ENCODE results near the genes TM2D1 and ANGPTL3.

DNA sequence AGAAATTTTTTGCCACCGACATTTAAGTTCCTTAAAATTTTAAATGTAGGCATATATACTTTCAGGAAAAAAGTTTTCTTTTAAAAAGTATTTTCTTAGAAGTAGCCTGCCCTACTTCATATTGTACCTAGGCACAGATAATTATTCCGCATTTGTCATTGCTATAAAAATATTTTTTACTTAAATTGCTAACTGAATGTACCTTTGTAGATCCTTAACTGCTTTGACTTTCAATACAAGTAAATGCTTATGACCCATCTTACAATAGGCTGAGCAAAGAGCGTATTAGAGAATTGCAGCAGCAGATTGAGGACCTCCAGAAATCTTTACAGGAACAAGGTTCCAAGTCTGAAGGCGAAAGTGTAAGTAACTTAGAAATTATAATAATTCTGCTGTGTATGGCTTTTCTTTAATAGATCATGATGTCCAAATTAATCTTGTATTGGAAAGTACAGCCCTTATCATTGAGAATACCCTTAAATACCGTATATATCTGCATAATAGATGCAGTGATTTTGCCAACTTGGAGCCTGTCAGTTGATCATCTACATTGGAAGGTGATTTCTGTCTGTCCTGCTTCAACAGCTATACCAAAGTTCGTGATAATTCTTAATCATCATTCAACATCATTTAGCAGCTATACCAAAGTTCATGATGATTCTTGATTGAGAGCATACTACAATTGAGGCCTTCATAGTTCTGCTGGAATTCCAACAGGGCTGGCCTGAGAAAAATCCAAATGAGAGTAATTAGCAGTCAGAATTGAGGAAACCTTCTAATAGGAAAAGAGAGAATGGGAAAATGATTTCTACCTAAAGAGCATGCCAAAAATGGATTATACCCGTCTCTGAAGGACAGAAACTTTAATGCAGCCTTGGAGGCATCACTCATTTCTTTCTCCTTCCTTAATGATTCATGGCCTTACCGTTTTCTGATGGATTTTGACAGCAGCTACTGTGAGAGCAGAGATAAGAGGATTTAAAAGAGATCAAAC lies 48.1 kb downstream of the HOOK1 start:
- PRO-cap = no peak
- CAGE, long polyA plus RNA = no peak

- PRO-cap = no peak
- CAGE, long polyA plus RNA = no peak
Observed at GRCh38 chr1:59967096-59967725, 40.6 kb upstream of the CYP2J2 start.

DNA sequence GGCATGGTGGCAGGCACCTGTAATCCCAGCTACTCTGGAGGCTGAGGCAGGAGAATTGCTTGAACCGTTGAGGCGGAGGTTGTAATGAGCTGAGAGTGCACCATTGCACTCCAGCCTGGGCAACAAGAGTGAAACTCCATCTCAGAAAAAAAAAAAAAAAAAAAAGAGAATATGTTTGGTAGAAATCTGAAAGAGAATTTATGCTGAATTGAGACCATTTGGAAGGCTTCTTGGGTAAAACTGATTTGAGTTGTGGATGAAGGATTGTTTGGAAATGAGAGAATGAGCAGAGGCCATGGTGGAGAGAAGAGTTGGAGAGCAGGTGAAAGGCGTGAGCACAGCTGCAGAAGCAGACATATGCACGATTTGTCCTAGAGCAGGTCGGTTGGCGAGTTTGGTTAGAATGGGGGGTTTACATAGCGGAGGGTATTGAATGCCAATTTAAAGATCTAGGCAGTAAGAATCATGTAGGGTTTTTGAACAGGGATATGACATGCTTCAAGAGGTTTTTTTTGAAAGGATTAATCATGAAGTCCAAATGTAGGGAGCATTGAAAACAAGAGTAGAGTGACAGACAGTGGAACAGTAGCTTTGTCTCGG lies 31.2 kb downstream of the NFIA start:
- PRO-cap = no peak
- CAGE, long polyA plus RNA = no peak

DNA sequence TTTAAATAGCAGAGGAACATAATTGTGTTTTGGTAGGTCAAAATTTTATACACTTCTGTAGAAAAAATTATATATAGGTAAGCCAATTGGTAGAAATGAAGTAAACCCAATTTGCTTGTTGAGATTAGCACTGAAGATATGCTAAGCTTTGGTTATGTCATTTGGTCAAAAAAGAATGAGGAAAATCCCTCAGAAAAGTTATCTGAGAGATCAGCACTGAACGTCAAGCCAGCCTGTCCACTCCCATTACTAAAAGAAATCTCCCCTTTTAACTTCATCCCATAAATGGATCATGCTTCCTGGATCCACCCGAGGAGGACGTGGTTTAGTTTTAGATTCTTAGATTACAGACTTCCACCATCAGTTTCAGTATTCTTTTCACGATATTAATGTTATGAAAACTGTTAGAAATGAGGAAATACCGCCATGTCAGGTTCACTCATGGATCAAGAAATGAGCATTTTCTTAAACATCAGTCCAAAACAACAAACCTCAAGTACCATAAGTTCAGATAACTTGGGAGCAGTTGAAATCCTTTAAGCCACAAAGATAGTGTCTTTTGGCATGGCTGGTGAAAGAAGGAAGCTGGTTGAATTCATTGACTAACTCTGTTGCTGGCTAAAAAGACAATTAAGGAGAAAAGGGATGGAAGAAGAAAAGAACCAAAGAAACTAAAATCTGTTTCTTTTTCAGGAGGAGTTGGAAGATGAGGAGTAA lies 49.8 kb downstream of the NFIA start:
- PRO-cap = no peak
- CAGE, long polyA plus RNA = no peak

DNA sequence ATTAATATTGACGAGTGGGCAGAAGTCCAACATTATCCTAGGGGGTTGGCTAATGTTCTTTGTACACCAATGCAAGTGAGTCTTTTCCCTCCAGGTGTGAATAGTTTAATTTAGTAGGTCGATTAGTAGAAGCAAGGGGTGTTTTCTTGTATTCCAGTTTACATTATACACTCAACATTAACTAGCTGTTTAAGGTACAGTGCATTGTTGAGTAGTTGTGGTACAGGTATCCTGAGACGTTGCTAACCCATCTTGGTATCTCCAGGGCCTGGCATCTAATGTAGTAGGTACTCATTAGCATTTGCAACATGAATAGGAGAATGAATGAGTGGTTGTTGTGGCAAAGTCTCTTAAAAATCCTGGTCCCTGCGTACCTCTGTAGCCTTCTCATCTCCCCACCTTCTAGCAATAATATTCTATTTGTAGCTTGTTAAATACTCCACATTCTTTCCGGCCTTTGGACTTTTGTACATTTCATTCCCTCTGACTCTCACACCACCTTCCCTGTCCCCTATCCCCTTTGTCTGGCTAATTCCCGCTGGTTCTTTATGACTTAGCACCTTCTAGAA lies 65.6 kb downstream of the NFIA start:
- PRO-cap = no peak
- CAGE, long polyA plus RNA = no peak

DNA sequence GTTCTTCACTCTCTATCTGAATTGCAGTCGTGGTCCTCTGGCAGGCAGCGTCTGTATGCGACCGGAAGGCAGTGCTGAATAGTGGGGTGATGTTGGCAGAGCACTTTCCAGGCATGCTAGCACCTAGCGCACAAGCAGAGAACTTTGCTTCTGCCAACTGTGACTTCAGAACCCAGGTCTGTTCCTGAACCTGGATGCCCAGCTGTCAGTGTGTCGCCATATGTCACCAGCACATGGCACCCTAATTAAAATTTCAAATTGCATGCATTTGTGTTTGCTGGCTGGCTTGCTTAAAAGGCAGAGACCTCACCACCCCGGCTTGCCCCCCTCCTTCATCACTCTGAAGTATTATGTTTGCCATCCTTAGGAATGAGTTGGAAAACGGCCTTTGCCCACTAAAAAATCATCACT lies 116.2 kb downstream of the NFIA start:
- PRO-cap = no peak
- CAGE, long polyA plus RNA = no peak

DNA sequence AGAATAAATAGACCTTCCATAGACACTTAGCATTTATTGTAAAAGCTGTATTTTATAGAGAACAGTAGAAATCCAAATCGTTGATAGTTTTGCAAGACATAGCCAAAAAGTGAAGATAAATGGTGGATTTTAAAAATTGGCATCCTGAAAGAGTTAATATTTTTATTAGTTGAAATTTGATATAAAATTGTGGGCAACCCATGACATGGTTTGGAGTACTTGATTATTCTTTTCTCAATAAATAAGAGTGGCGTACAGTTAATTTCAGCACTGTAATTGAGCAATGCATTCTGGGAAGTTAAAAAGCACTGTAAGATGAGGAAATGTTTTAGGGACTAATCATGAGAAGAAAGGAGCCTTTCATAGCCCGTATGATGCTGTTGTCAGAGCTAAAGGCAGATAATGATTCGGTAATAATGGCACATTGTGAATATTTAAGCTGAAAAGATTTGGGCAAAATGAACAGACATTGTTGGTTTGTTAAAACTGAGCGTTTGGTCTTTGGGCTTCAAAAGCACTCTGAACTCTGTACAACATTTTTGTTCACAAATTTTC lies 139.2 kb downstream of the NFIA start:
- PRO-cap = no peak
- CAGE, long polyA plus RNA = no peak

- PRO-cap = no peak
- CAGE, long polyA plus RNA = no peak
Observed at GRCh38 chr1:61226591-61227015, 144.2 kb downstream of the NFIA start.

GRCh38 chr1:61641050-61642202 lies 83.5 kb downstream of the TM2D1 start:
- PRO-cap = no peak
- CAGE, long polyA plus RNA = no peak

DNA sequence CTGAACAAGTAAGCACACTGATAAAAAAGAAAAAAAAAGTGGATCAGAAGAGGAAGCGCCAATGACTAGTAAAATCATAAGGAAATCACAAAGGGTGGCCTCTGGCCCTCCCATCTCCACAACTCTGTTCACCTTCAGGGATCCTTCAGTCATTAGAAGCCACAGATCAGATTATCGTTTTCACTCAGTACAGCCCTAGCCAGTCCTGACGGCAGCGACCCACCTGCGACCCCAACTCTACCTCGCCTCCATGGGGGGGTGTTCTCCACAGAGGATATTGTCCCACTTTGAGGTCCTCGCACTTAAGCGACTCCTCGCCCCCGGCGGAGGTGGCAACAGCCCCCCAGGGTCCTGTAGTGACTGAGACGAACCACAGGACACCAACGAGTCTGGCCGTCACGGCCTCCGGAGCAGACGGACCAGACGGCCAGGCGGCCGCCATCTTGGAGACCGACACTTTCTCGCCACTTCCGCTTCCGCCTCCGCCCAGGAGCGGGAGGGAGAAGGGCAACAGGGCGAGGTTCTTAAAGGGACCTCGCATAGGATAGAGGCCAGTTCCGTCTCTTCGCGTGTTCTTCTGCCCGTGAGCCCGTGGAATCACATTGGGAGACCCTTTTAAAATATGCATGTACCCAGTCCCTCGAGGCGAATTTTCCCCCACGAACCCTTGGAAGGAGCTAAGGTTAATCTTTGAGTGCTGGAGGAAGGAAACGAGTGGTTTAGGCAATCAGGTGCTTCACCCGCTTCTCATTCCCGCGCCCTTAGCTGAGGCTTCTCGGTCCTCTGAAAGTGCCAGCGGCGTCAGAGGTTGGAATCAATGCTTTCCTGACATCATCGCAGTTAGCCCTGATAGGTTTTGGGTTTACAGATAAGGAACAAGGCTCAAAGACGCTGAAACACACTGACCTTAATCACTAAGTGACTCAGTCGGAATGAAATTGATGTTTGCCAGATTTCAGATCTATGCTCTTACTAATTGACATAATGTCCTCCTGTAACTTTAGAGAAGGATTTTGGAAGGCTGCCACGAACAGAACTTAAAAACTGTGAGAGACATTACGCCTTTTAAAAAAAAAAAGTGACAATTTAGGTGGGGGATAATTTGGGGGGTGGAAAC lies at the start of gene TM2D1:
Gene TM2D1 (minus strand): TSS at position 463 of the 1,117 bp plus-strand sequence.
- PRO-cap = bidirectional peak, plus-strand start at position 489 of the sequence, minus-strand start at position 463 of the sequence; bidirectional peak, plus-strand start at position 750 of the sequence, minus-strand start at position 785 of the sequence
- CAGE, long polyA plus RNA = start-site peak on the minus strand centred at position 459 of the sequence, 9 bp wide, 66 and 83 reads in 2 replicates

DNA sequence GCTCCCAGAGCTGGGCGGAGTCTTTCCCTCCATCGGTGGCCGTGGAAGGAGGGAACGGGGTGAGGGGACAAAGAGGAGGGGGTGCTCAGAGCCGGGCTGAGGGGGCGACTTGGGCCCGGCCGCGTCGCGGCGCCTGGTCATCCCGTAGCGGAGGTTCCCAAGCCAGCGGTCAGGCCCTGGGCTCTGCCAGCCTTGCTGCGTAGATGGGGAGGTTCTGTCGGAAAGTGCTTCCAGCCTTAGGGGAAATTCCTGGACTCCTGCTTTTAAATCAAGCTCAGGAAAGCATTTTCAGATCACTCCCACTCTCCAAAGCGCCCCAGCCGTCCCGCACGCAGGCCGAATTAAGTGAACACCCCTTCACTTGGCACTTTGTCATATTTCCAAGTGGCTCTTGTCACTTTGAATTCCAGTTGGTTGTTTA lies 727 bp downstream of the PATJ start:
- PRO-cap = unidirectional peak, minus-strand start at position 347 of the sequence
- CAGE, long polyA plus RNA = no peak

DNA sequence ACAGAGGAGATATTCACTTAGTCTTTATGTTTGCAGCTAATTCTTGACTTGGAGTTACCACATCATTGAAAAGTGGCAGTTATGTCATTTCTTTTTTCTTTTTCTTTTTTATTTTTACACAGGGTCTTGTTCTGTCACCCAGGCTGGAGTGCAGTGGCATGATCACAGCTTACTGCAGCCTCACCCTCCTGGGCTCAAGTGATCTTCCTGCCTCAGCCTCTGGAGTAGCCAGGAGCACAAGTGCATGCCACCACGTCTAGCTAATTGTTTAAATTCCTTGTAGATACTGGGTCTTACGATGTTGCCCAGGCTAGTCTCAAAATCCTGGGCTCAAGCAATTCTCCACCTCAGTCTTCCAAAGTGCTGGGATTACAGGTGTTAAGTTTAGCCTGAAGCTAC lies 52.1 kb upstream of the KANK4 start:
- PRO-cap = no peak
- CAGE, long polyA plus RNA = no peak

DNA sequence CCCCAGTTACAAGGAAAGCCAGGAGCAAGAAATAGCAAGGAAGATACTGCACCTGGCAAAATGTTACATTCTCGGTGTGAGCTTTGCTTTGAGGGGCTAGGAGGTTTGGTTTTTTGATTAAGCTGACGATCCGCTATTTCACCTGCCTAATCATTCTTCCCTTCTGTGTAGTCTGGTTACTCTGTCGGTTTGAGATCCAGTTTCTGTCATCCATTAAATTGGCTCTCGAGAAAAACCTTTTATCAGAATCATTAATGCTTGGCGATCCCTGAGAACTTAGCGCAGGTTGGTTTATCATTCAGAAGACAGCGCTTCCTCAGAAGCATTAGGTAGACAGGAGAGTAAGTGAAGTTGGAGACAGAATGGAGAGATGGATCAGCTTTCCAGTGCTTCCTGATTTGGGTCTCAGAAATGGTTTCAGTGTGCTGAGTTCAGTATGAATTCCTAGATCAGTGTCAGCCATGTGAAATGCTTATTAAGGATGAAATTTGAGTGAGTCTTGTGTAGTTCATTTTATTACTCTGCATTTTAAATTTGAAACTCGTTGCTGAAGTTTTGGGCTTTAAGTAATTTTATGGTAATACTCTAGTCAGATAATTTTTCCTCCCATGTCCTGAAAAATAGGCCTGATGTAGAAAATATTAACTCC lies 1.3 kb downstream of the USP1 start:
- PRO-cap = no peak
- CAGE, long polyA plus RNA = no peak

GRCh38 chr1:62585495-62586137 lies 11.7 kb upstream of the ANGPTL3 start:
- PRO-cap = no peak
- CAGE, long polyA plus RNA = no peak

DNA sequence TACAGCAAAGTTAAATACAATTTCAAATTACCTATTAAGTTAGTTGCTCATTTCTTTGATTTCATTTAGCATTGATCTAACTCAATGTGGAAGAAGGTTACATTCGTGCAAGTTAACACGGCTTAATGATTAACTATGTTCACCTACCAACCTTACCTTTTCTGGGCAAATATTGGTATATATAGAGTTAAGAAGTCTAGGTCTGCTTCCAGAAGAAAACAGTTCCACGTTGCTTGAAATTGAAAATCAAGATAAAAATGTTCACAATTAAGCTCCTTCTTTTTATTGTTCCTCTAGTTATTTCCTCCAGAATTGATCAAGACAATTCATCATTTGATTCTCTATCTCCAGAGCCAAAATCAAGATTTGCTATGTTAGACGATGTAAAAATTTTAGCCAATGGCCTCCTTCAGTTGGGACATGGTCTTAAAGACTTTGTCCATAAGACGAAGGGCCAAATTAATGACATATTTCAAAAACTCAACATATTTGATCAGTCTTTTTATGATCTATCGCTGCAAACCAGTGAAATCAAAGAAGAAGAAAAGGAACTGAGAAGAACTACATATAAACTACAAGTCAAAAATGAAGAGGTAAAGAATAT lies at the start of gene ANGPTL3:
Gene ANGPTL3 (plus strand): TSS at position 211 of the 604 bp plus-strand sequence.
- PRO-cap = no peak
- CAGE, long polyA plus RNA = no peak

DNA sequence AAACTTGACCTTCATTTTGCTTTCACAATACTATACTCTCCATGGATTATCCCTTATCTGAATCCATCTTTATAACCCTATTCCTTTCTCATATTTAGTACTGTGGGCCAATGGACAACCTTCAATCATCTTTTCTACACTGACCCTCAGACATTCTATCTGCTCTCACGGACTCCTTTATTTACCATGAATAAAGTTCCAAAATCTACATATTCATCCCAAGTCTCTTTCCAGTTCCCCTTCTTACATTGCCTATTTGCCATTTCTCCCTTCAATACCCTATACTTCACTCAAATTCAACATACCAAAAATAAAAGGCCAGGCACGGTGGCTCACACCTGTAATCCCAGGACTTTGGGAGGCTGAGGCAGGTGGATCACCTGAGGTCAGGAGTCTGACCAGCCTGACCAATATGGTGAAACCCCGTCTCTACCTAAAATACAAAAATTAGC lies 9.3 kb downstream of the ANGPTL3 start:
- PRO-cap = no peak
- CAGE, long polyA plus RNA = no peak

- PRO-cap = no peak
- CAGE, long polyA plus RNA = no peak
Observed at GRCh38 chr1:62733745-62734268, 45.6 kb upstream of the DOCK7 start.

GRCh38 chr1:62815011-62815353 lies 31.1 kb downstream of the ATG4C start:
- PRO-cap = no peak
- CAGE, long polyA plus RNA = no peak

DNA sequence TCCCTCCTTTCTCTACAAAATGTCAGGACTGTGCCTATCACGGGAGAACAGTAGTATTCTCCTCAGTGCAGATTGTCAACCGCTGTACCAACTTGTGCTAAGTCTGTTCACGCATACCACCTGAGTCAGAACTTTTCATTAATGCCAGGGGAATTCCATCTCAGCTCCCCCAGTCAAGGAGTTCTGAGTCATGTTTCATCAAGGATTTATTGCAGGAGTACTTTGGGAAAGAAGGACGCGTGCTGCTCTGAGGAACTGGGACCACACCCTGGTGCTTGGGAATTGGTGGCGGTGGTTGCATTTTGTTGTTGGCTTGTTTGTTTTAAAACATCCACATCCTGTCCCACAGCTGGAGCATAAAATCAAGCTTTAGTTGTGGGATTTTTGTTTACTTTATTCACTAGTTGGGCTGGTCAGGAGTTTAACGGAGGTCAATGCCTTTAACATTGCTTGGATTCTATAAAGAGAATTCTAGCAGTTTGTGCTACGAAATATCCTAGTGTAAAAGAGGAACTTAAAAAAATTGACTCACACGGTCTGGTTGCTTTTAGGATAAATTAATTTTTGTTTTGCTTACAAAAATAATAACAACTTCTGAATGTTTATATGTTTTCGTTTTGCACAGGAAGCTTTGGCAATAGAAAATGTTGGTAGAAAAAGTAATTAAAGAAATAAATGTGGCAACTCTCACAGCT lies 42.1 kb upstream of the ROR1 start:
- PRO-cap = no peak
- CAGE, long polyA plus RNA = no peak

GRCh38 chr1:63810360-63811079 lies 36.7 kb downstream of the ROR1 start:
- PRO-cap = no peak
- CAGE, long polyA plus RNA = no peak

Data from B cell (primary cell).